Jurkat, Clone E6-1 (cell line): Measurements from ENCODE around the genes TOR2A and NAIF1.

DNA sequence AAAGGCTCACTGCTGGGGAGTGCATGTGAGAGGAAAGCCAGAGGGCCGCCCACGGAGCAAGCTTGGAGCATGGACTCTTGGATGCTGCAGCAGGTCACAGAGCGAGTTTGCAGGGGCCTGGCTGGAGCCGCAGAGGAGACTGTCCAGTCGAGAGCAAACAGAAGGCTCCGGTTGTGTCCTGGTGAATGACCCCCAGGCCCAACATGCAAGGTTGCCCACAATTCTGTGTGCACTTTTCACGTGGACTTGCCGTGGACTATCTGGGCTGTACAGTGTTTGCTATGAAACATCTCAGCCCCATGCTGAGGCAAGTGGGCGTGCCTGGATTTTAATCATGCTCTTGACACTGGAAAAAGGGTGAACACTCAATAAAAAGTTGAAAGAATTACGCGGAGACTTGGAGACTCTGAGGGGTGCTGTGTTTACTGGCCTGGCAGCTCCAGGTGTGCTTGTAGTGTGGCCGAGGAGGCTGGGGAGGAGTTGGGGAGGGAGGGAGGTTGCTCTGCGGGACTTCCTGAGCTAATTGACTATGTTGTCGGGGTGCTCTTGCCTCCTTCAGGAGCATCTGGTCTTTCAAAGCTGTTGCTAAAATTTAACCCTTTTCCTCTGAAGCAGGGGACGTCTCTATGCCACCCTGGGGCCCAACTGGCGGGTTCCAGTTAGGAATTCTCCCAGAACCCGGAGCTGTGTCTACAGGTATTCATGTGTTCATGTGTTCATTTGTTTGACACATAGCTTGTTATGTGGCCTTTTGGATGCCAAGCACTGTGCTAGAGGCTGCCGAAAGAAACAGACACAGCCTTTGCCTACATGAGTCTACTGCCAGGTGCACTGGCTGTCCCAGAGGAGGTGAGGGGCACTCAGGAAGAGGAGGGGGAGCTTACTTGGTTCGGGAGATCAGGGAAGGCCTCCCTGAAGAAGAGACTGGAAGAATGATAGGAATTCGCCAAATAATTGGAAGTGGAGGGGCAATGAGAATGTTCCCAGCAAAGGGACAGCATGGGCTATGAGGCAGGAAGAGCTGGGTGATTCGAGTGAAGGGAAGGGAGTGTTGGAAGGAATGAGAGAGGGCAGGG lies 54.2 kb upstream of the GARNL3 start:
- RRBS, result no CpG with 5 or more reads among the region's 21 CpGs

GRCh38 chr9:127546300-127547001 lies 22.4 kb downstream of the NIBAN2 start:
- RRBS, result no CpG with 5 or more reads among the region's 15 CpGs

DNA sequence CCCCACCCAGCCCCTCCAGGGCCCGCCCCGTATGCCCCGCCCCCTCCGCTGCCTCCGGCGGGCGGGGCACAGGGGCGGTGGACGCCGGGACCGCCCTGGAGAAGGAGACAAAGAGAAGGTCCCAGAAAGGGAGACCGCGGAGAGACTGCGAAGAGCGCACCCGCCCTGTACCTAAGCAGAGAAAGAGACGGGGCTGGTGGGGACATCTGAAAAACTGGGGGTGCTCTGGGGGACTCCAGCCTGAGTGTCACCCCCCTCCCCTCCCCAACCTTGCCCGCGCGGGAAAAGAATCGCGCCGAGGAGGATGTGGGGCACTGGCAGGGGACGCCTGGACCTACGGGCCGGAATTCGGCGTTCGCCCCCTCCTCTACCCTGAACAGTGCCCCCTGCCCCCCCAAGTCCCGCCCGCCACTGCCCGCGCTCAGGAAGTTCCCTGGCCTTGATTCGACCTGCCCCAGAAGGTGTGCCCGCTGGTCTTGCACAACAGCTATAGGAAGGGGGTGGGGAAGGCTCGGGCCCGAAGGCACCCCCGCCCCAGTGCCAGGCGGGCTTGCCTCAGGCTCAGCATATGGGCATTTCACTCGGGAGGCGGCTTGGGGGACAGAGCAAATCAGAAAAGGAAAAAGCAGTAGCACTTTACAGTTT lies 485 bp upstream of the NIBAN2 start:
- RRBS, result no CpG with 5 or more reads among the region's 41 CpGs

- RRBS, result 2% methylated on average over 8 of the region's 46 CpGs
These were observed 908 bp downstream of the STXBP1 start for GRCh38 chr9:127612789-127613581.

GRCh38 chr9:127734947-127735816 lies at the start of gene TOR2A:
TSS of gene TOR2A (minus strand) at chr9:127735294.
- RRBS, result 2% methylated on average over 15 of the region's 71 CpGs

DNA sequence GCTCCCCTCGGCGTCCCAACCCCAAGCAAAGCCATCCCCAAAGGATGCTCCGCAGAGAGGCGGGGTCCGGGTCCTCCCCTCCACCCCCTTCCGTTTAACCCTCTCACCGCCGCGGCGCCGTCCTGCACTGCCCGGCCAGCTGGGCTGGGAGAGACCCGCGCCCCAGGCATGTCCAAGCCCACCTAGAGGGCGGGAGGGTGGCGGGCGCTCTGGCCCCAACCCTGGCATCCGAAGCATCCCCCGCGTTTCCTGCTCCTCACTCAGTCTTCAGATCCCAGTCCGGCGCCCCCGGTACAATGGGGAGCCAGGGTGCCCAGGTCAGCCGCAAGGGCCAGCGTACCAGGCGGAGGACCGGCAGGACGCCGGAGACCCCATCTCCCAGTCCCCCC lies 19.3 kb upstream of the TOR2A start:
- RRBS, result 93% methylated on average over 6 of the region's 29 CpGs

- RRBS, result no CpG with 5 or more reads among the region's 6 CpGs
These were observed 13.6 kb downstream of the FPGS start for GRCh38 chr9:127816279-127816738.

- RRBS, result no CpG with 5 or more reads among the region's 12 CpGs
These were observed 4.3 kb downstream of the PIP5KL1 start for GRCh38 chr9:127926037-127926833.

- RRBS, result 62% methylated on average over 9 of the region's 54 CpGs
These were observed 3.3 kb downstream of the PIP5KL1 start for GRCh38 chr9:127927133-127927862.

DNA sequence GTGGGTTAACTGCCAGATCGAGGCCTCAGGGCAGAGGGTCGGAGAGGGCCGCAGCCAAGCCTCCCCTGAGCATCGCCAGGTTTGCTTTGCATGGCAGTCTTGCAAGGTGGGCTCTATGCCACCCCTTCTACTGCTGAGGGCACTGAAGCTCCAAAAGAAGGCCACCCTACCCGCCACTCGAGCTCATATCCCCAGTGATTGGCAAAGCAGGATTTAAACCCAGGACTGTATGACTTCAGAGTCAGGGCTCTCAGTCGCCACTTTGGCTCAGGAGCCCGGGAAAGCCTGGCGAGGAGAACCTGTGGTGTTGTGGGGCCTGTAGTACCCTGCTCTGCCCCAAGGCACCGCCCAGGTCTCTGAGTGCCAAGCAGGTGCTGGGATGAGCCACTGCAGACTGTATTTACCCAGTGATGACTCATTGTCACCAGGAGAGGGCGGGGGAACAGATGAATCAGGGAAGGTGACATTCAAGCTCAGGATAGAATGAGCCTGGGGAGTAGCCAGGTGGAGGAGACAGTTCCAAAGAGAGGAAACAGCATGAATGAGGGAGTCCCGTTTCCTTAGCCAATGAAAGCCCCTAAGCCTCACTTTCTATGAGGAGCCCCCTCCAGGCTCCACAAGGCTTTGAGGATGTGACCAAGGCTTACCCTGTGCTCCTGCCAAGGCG lies 17.7 kb upstream of the DPM2 start:
- RRBS, result no CpG with 5 or more reads among the region's 13 CpGs

- RRBS, result no CpG with 5 or more reads among the region's 11 CpGs
These were observed 6.6 kb downstream of the EEIG1 start for GRCh38 chr9:127974037-127974775.

- RRBS, result no CpG with 5 or more reads among the region's 11 CpGs
These were observed 23.6 kb downstream of the NAIF1 start for GRCh38 chr9:128043385-128044110.

- RRBS, result no CpG with 5 or more reads among the region's 3 CpGs
These were observed 11.0 kb downstream of the NAIF1 start for GRCh38 chr9:128056124-128056478.

GRCh38 chr9:128066257-128066901 lies 741 bp downstream of the NAIF1 start:
- RRBS, result no CpG with 5 or more reads among the region's 26 CpGs

DNA sequence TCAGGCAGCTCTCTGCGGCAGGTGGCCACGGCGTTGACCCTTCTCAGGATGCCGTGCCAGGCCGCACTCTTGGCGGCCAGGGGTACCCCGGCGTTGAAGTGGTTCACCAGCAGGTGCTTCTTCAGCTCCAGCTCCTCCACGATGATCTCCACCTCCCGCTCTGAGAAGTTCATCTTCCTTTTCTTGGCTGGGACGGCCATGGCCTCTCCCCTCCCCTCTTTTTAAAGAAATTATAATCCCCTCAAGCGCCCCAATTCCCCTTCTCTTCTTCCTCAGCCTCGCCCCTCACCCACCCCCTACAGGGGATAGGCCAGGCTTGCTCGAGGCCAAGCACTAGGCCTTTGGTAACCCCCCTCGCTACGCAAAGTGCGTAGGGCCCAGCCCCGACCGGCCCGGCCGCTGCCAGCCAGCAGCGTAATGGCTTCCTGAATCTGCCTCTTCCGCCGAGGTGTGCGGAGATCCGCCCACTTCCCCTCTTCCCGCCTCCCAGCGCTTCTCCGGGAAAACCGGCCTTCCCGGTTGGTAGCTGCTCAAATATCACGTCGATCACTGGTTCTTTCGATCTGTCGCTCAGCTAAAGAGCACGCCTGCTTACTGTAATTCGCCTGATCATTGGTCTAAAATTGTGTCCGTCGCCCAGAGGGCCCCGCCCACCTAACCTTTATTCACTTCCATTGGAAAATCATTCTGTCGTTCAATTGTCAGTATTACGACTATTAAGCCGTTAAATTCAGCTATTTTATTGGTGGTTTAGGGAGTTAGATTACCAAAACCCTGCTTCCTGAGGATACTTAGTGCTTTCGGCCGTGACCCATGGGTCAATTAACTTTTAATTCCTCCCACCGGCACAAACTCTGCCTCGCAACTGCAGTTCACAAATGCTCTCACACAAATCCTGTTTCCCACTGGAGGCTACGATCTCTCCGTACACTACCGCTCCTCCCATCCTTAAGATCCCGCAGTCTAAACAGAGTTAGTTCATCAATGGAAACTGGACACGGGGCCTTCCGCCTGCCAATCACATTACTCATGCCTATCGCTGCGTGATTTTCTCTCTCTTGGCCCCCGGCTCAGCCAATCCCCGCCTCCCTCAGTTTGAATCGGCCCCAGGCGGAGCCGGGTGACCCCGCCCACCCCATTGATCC lies at the start of gene NAIF1:
TSS of gene NAIF1 (minus strand) at position 419 of the 1,145 bp plus-strand sequence.
- RRBS, result 3% methylated on average over 5 of the region's 61 CpGs

GRCh38 chr9:128078214-128079404 lies 10.6 kb downstream of the SLC25A25 start:
- RRBS, result no CpG with 5 or more reads among the region's 14 CpGs

DNA sequence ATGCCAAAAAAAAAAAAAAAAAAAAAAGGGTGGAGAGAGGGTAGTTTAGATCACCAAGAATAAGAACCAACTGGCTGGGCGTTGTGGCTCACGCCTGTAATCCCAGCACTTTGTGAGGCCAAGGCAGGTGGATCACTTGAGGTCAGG lies 11.2 kb downstream of the SLC25A25 start:
- RRBS, result no CpG with 5 or more reads among the region's 2 CpGs

- RRBS, result no CpG with 5 or more reads among the region's 17 CpGs
These were observed 9.1 kb downstream of the BBLN start for GRCh38 chr9:128168907-128169790.

- RRBS, result no CpG with 5 or more reads among the region's 11 CpGs
These were observed 9.9 kb downstream of the BBLN start for GRCh38 chr9:128169791-128170566.

DNA sequence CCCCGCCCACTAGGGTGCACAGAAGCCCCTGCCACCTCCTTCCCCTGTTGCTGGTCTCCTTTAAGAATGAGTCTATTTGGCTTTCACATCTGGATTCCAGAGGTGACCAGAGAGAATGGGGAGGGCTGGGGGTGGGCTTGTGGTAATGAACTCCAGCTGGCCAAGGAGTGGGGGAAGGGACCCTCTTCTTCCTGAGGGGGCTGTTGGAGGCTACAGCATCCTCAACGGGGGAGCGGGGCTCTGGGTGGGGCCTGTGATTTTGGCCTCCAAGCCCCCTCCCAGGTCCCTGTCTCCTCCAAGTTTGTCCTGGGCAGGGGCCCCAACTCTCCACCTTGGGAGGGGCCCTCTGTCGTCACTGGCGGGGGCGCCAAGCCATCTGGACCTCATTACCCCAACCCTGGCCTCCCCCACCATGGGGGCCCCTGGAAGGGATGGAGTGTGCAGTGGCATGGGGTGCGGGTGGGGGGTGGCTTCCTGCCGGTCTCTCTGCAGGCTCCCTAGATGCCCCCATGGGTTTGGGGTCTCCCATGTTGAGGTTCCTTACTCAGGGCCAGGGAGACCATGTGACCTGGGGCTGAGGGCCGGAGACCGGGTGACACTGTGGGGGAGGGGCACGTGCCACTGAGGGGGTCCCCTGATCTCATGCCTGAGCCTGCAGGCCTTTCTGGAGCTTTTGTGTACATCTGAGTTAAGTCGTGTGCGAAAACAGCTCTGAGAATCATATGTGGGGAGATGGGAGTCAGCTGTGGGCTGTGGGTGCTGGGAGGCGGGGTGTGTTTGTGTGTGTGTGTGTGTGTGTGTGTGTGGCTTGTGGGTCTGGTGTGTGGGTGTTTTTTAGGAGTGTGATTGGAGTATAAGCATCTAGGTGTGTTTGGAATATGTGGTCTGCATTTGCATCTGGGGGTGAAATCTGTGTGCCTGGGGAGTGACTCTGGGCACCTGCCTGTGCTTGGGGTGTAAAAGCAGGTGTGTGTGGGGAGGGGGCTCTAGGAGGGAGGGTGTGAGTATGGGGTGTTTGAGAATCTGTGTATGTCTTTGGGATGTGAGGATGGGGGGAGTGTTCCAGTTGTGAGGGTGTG lies 32.3 kb downstream of the GOLGA2 start:
- RRBS, result no CpG with 5 or more reads among the region's 14 CpGs